ENCODE measurements around a stretch of chr11.

- PRO-cap = no peak
- RAMPAGE, long total RNA, 2 experiments = no peak in any of the 2 experiments
These were observed 23.7 kb downstream of the TCIRG1 start for GRCh38 chr11:68062295-68063214.

DNA sequence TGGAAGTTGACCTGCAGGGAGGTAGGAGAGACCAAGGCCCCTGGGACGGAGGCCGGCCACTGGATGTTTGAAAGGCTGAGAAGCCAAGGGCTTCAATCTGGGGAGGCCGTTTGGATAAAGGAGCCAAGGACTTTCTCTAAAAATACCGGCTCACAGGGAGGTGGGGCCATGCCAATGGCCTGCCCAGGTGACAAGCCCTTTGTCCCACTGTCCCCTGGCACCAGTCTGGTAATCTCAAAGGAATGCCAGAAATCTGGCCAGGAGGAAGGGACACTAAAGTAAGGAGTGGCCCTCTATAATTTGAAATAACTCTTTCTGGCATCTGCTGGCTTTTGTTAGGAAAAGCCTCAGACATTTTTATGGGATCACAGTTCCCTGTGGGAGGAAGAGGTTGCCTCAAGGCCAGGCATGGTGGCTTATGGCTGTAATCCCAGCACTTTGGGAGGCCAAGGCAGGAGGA is 1.8 kb upstream of the CHKA start:
- PRO-cap = bidirectional peak, plus-strand start at position 370 of the sequence, minus-strand start at position 112 of the sequence
- RAMPAGE, long total RNA, 2 experiments = no peak in any of the 2 experiments

- PRO-cap = no peak
- RAMPAGE, long total RNA, 2 experiments = no peak in any of the 2 experiments
These were observed 23.3 kb downstream of the KMT5B start for GRCh38 chr11:68189714-68190289.

DNA sequence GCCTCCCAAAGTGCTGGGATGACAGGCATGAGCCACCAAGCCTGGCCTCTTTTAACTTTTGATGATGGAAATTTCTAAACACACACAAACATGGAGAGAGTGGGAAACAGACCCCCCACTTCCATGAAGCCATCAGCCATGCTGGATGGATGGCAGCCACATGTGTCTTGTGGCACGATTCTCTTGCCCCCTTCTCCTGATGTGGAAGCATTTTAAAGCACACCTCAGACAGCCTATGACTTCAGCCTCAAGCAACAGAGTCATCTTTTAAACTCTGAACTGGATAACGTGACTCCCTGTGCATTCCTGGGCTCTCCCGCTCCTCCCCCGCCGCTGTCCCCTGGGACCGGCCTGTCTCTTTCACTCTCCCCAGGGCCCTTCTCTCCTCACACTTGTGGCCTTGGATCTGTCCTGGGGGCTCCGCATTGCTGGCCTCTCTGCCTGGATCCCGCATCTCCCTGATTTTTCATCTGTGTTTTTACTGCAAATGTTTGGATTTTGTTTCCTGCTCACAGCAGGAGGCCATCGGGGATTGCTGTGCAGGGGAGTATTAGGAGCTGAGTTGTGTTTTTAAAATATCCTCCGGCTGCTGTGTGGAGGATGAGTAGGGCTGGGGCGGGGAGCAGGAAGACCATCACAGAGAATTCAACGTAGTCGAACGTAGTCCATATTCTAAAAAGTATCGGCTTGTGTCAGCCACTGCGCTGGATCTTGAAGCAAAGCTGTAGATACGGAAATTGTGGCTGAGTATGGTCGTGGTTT is 15.5 kb downstream of the C11orf24 start:
- PRO-cap = no peak
- RAMPAGE, long total RNA, 2 experiments = no peak in any of the 2 experiments

DNA sequence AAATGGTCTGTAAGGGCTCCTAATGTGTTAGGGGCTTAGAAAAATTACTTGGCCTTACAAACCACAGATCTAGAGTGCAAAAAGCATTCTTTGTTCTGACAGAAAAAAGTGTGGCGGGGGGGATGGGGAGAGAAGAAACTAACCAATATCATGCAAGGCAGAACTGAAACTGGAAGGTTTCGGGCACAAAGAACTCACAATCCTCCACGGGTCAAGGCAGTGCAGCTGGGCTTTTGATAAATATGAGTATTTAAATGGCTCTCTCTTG is 5.3 kb downstream of the C11orf24 start:
- PRO-cap = no peak
- RAMPAGE, long total RNA, 2 experiments = no peak in any of the 2 experiments

DNA sequence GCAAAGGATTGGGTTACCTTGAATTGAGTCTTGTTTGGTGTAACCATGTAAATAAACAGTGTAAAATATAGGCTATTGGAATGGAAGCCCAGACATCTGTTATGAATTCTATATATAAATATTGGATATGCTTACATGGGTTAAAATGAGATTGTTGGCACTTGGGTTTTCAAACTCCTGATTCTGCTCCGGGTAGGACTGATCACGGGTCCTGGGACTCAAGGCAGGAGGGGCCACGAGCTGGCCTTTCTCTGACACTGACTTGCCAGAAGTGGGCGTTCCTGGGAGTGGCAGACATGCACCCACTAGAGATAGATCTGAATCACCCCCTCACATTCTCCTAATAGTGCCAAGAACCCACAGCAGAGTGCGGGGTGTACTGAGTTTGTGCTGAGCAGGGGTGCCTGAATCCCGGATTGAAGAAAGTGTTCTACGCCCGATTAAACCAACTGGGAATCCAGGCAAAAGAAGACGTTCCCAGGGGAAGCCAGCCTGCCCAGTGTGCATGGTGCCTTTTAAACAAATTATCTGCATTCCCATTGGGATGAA is 26.0 kb downstream of the LRP5 start:
- PRO-cap = no peak
- RAMPAGE, long total RNA, 2 experiments = no peak in any of the 2 experiments

GRCh38 chr11:68343610-68344477 is 31.5 kb downstream of the LRP5 start:
- PRO-cap = no peak
- RAMPAGE, long total RNA, 2 experiments = no peak in any of the 2 experiments

DNA sequence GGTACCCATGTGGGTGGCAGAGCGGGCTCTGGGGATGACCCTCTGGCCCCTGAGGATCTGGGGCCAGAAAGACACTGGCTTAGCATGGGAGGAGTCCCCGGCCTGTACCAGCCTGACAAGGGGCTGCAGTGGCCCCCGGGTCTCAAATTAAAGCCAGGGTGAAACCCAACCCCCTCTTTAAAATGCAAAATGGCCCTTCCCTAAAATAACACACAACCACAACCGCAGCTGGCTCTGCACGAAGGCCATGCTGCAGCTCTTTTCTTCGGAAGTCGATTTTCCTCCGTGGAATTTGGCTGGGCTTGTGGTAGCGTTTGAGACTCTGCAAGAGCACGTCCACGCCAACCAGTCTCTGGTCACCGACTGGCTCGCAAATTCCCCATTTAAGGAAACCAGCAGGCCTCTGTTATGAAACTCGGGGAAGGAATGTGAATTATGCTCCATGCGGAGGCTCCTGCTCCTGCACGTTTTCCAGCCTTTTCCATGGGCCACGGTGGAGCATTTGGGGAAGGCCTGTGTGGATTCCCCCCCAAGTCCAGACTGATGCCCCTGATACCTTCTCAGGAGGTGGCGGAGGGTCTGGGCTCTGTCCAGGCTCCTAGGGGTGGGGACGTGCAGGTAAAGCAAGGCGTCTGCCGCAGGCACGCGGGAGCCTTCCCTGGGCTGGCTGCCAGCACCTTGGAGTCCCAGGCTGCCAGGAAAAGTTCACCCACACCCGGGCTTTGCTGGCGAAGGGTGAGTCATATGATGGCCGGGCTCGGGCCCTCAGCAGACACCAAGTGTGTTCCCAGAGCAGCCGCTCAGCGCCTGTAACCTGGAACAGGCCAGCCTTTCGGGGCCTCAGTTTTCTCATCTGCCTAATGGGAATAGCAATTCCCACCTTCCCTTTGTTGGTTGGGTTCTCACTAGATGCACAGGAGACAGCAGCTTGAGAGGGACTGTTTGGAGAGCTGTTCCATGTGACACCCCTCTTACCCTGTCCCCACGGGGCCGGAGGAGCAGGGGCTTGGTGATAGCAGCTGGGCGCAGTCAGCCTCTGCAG is 41.9 kb downstream of the LRP5 start:
- PRO-cap = unidirectional peak, minus-strand start at position 358 of the sequence
- RAMPAGE, long total RNA, 2 experiments = no peak in any of the 2 experiments

GRCh38 chr11:68365195-68365921 is 53.0 kb downstream of the LRP5 start:
- PRO-cap = no peak
- RAMPAGE, long total RNA, 2 experiments = no peak in any of the 2 experiments

- PRO-cap = no peak
- RAMPAGE, long total RNA, 2 experiments = no peak in any of the 2 experiments
These were observed 58.3 kb downstream of the LRP5 start for GRCh38 chr11:68370462-68371283.

GRCh38 chr11:68371284-68372721 is 59.4 kb downstream of the LRP5 start:
- PRO-cap = no peak
- RAMPAGE, long total RNA, 2 experiments = no peak in any of the 2 experiments

DNA sequence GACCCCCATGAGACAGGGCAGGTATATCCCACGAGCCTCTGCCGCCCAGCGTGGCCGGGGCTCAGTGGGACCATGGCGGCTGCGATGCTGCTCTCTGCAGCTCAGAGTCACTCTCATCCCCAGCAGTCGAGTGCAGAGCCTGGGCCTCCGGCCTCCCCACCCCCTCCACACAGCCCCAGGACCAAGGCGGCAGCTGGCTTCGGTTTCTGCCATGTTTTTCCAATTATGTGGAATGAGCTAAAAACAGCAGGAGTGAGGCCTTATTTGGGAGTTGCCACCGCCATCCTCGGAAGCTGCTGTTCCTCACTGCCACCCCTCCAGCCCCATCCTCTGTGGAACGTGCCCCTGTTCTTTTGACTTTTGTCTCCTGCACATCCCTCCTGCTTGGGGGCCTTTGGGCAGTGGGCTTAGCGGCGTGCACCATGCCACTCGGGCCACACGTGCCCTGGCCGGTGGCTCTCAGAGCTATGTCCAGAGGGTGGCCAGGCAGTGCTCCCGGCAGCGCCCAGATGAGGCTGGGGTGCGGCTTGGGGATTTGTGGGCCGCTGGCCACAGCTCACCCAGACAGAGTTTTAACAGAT is 61.2 kb downstream of the LRP5 start:
- PRO-cap = no peak
- RAMPAGE, long total RNA, 2 experiments = no peak in any of the 2 experiments

DNA sequence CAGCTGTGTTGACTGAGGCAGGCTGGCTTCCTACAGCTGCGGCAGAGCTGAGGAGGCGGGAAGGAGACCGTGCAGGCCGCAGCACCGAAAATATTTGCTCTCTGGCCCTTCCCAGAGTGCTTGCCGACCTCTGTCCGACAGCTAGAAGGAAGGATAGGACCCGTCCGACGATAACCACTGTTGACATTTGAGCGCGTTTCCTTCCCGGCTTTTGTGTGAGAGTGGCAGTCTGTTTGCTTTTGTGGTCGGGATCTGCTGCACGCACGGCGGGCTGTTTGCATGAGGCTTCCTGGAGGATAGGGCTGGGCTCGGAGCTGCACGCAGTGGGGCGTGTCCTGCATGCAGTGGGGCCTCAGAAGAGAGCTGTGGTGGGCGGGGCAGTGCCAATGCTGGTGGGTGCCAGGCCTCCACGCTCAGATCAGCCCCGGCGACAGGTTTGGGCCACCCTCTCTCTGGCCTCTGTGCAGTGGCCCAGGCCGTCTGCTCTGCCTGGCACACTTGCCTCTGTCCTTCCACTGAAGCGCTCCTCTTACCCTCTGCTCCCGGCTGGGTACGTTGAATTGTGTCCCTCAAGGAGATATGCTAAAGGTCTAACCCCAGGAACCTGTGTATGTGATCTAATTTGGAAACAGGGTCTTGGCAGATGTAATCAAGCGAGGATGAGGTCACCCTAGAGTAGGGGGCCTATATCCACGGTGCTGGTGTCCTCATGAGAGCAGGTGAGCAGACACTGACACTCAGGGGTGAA is 68.1 kb downstream of the LRP5 start:
- PRO-cap = no peak
- RAMPAGE, long total RNA, 2 experiments = no peak in any of the 2 experiments

DNA sequence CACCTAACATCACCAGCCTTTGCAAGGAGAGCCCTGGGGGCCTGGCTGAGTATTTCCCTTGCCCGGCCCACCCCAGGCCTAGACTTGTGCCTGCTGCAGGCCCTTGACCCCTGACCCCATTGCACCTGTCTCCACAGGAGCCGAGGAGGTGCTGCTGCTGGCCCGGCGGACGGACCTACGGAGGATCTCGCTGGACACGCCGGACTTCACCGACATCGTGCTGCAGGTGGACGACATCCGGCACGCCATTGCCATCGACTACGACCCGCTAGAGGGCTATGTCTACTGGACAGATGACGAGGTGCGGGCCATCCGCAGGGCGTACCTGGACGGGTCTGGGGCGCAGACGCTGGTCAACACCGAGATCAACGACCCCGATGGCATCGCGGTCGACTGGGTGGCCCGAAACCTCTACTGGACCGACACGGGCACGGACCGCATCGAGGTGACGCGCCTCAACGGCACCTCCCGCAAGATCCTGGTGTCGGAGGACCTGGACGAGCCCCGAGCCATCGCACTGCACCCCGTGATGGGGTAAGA is 73.9 kb downstream of the LRP5 start:
- PRO-cap = no peak
- RAMPAGE, long total RNA, 2 experiments = no peak in any of the 2 experiments

- PRO-cap = no peak
- RAMPAGE, long total RNA, 2 experiments = no peak in any of the 2 experiments
These were observed 15.0 kb upstream of the PPP6R3 start for GRCh38 chr11:68445487-68446080.

- PRO-cap = no peak
- RAMPAGE, long total RNA, 2 experiments = no peak in any of the 2 experiments
These were observed 79.1 kb downstream of the PPP6R3 start for GRCh38 chr11:68539452-68540160.

GRCh38 chr11:68552108-68552564 is 91.6 kb downstream of the PPP6R3 start:
- PRO-cap = no peak
- RAMPAGE, long total RNA, 2 experiments = no peak in any of the 2 experiments

DNA sequence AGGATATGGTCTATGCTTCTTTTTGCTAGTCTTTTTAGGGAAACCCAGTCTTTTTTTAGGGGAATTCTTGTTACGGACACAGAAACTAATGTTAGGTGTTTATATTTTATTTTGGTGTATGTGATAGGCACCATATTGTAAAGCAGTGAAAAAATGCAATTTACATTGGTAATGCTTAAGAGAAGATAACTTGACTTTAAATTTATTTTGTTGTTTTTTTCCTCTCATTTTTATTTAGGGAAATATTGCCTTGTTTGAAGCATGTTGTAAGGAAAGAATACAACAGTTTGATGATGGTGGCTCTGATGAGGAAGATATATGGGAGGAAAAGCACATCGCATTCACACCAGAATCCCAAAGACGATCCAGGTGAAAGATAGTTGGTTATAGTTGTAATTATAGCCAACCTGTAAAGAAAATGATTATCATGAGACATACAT is 93.0 kb upstream of the GAL start:
- PRO-cap = no peak
- RAMPAGE, long total RNA, 2 experiments = no peak in any of the 2 experiments

DNA sequence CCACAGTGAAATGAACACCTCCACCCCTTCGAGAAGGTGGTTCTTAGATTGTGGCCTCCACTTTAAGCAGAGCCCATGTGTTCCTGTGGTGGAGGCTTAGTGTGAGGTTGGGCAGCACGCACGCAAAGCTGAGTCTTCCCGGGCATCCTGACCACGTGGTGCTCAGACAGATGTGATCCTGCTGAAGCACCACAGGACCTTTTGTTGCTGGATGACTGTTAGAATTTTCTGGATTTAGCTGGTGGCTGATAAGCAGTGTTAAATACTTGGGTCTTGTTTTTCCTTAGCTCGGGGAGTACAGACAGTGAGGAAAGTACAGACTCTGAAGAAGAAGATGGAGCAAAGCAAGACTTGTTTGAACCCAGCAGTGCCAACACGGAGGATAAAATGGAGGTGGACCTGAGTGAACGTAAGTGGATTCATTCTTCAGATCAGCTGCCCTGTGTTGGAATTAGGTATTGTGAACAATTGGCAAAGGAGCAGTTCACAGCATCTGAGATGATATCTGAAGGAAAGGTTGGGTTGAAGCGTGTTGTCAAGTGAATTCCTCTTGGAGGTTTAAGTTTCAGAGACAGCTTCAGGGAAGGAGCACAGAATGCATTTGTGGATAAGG is 88.4 kb upstream of the GAL start:
- PRO-cap = no peak
- RAMPAGE, long total RNA, 2 experiments = start-site peak on the plus strand in 1 of 2 experiments, centred at position 282 of the sequence, 23 reads per replicate

DNA sequence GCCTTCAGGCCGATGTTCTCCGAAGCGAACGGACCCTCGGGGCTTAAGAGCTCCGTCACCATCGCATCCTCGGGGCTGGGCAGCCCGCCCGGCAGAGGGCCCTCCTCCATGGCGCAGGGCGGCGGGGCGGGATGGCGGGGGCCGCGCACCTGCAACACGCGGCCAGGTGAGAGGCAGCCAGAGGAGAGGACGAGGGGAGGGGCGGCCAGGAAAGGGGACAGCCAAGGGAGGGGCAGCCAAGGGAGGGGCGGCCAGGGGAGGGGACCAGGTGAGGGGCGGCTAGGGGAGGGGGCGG is 822 bp downstream of the TESMIN start:
- PRO-cap = no peak
- RAMPAGE, long total RNA, 2 experiments = no peak in any of the 2 experiments

All from body of pancreas (tissue), 2 donors.